ENCODE data around the genes EED and TMEM135.

DNA sequence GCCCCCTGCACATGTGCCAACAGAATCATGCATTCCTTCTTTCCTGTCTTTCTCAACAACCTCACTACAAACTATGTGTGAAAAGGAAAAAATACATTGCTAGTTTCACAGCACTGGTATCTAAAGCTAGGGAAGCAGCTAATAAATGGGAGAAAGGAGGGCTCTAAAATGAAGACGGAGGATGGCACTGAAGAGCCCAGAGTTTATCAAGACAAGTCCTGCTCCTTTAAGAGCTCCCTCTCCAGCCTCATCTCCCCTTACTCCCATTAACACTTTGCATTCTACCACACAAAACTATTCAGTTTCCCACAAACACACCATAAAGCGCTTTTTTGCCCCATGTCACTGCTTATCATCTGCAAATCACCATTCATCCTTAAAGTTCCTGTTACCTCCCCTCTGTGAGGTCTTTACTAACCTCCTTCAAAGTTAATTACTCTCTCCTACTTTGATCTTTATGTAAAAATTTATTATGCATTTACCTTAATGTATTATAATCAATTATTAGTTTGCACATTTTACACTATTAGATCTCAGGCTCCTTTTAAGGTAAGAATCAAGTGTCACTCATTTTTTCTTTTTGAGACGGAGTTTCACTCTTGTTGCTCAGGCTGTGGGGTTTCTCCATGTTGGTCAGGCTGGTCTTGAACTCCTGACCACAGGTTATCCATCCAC lies 14.5 kb downstream of the PICALM start:
- RRBS, result no CpG with 5 or more reads among the region's 3 CpGs

GRCh38 chr11:86064176-86064936 lies 4.5 kb downstream of the PICALM start:
- RRBS, result no CpG with 5 or more reads among the region's 5 CpGs

DNA sequence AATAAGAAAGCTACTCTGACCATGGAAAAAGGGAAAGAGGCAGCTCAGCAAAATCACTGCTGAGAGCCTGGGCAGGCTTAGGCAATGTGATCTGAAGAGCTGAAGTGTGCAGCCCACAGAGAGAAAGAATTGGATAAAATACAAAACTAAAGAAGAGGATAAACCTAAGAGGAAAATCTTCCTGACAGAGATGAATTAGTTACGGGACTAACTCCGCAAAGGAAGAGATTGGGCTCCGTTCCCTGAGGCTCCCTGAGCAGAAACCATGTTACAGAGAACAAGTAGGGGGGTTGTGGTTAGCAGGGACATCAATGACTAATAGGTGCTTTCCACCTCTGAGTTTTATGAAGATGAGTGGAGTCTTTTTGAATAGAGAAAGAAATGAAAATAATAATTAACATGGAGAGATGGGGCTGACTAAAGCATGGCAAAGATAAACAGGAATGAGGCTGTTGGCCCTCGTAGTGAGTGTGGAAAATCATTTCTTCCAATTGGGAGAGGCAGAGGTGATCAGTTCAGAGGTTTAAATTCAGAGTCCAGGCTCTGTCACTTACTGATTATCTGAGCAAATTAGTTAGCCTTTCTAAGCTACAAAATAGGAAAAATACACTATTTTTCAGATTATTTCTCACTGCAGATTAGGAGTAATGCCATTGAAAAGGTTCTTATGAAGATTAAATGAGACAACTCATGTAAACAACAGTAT lies 47.5 kb upstream of the PICALM start:
- RRBS, result no CpG with 5 or more reads among the region's 4 CpGs

DNA sequence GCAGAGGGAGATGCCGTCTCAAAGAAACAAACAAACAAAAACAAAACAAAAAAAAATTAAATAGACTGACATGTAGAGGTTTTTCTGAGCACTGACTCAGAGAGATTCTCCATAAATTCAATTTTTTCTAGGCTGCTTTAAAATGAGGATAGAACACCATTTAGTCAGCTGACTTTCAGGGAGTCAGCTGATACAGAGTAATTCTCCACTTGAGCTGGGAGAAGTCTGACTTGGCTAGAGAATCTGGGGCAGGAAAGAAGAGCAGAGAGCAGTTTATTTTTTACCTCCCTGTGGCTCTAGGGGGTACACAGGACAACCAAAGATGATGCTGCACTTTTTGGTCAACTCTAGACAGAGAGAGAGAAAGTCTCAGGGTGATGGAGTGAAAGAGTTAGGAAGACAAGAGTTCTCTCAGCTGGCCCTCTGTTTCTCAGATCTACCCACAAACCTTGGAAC lies 67.3 kb upstream of the EED start:
- RRBS, result no CpG with 5 or more reads among the region's 1 CpG

GRCh38 chr11:86244649-86245741 lies at the start of gene EED:
EED (plus strand) TSS chr11:86244753.
- RRBS, result 1% methylated on average over 9 of the region's 76 CpGs

- RRBS, result no CpG with 5 or more reads among the region's 1 CpG
Measured at GRCh38 chr11:86456490-86456802, 81.8 kb downstream of the CCDC81 start.

DNA sequence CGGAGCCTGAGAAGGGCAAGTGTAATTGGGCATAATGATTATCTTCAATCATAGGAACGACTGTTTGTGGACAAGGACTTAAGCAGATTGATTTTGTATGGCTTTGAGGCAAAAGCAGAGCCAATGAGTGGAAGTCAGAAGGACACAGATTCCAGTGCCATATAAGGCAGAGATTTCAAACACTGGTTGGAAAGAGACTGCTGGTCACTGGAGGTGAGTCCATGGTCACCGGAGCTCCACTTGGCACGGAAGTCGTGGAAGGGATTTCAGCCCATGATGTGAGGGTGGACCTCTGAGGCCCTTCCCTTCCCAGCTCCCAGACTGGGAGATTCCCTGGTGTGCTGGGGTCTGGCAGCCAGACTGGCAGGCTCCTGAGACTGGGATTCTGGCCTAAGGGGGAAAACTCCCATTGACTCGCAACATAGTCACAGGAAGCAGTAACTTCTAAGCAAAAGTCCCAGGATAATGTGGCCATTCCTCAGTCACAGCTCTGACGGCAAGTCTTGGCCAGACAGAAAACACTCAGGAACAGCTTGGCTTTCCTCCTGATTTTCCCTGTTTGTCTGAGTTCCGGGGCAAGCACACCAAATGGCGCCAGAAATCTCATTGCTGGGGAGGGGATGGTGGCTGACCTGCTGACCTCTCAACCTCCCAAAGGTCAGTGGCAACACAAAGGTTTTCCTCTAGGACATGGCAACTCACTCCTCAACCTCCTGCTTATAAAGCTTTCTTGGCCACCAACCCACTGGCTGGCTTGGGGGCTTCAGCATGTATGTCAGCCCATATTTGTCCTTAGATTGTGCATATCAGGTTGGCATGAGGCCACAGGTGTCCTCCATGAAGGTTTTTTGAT lies 99.4 kb downstream of the CCDC81 start:
- RRBS, result no CpG with 5 or more reads among the region's 9 CpGs

DNA sequence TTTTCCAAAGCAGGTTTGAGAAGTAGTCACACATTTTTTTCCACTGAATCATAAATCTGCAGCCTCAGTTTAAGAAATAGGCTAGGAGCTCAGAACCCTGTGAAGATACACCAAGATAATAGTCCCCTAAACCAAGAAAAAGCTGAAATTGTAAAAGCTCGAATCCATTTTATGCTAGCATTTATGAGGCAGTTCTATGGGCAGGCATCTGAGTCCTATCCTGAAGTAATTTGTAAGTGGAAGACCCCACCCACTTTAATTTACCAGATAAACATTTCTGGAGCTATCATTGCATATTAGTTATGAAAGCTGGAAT lies 149.6 kb downstream of the CCDC81 start:
- RRBS, result no CpG with 5 or more reads among the region's 1 CpG

DNA sequence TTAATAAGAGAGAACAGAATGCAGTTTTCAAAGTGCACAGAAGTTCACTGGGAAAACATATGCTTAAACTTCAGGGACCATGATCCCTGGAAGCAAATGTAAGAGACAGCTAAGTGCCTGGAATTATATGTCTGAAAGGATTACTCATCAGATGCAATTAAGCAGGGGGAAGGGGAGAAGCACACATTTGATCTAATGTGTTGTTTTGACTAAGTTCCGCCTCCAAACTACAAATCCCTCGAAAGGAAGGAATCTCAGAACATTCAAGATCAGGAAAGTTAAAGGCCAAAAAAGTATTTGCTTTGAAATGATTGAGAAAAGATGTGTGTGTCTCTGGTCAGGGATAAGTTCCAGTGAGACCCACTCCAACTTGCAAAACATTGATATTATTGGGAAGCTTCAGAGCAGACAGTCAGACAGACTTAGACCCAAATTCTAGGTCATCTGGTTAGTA lies 150.0 kb downstream of the CCDC81 start:
- RRBS, result no CpG with 5 or more reads among the region's 2 CpGs

DNA sequence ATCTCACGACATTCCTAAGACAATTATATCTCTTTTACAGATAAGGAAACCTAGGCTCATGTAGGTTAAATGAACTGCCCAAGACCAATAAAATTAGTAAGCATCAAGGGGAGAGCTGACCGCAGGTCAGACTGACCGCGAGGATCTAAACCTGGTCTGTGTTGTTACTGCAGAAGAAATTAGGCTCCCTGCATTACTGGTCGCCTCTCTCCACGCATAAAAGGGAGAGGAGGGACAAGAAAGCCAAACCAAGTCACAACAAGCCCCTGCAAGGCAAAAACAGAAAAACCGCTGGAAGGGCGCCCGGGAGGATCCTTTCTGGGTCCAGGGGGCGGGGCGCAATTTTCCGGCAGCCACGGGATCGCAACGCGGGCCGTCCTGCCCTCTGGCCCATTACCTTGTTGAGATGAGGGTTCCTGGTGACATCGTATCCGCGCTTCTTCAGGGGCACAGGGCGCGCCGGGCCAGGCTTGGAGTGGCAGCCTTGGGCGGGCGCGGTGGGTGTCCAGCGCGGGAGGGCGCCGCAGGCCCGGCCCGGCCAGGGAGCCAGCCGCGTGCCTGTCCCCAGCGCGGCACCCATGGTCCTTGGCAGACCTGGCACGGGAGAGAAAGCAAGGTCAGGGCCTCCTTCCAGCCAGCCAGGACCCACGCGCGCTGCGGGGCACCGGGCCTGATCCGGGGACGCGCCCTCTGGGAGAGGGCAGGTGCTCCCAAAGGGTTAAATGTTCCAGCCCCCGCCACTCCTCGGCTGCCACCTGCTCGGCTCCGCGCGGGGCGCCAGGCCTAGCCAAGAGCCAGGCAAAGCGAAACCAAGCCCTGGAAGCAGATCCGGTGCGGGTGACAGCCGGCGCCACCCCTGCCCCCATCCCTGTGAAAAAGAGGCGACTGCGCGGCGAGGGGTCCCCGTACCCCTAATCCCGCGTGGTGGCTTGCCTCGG lies 128.7 kb upstream of the PRSS23 start:
- RRBS, result 2% methylated on average over 19 of the region's 65 CpGs

GRCh38 chr11:86675991-86676239 lies 124.4 kb upstream of the PRSS23 start:
- RRBS, result no CpG with 5 or more reads among the region's 1 CpG

- RRBS, result no CpG with 5 or more reads among the region's 4 CpGs
Measured at GRCh38 chr11:86805718-86806478, 5.6 kb downstream of the PRSS23 start.

DNA sequence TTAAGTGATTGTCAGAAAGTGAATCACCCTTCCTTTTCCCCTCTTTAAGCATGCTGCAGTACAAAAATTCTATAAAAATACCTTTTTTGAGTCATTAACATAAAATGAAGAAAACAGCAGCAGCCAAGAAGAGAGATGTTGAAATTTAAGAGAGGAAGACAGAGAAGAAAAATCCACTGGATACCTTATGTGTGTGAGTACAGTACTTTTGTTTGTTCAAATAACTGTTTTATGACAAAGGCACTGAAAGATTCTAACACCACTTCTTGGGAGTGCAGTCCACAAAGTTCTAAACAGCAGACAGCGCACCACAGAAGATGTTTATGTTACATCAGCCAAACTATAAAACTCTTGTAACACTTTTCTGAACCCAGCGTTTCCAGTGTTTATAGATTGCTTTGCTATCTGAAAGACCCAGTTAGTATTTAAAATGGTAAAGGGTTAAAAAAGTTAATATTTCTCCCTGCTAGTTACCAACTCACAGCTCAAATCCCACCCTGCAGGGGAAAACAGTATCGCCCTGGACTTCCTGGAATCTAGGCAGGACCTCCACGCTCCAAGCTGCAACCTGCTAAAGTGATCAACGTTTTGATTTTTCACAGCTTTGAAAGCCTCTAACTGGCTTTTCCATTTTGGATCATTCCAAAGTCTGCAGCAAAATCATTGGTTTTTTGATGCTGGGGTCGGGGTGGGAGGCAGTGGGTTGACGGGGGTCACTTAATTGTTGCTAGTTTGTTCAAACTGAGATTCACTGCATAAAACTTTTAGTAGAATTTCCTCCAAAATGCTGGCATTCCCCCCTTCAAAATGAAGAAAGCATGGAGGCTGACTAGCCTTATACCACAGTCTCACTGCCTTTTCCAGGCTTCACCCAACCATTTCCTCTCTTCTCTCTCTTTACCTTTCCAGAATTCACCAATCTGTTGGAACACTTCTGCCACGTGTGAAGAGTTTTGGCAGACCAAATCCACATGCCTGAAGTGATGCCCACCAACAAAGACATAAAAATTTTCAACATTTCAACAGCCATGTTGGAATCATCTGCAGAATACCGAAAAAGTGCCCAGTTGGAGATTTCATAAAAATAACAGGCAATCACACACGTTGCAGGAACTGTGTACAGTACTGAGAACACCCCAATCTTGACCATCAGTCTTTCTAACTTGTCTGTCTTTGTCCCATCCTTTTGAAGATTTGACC lies 4.5 kb downstream of the FZD4 start:
- RRBS, result no CpG with 5 or more reads among the region's 10 CpGs

DNA sequence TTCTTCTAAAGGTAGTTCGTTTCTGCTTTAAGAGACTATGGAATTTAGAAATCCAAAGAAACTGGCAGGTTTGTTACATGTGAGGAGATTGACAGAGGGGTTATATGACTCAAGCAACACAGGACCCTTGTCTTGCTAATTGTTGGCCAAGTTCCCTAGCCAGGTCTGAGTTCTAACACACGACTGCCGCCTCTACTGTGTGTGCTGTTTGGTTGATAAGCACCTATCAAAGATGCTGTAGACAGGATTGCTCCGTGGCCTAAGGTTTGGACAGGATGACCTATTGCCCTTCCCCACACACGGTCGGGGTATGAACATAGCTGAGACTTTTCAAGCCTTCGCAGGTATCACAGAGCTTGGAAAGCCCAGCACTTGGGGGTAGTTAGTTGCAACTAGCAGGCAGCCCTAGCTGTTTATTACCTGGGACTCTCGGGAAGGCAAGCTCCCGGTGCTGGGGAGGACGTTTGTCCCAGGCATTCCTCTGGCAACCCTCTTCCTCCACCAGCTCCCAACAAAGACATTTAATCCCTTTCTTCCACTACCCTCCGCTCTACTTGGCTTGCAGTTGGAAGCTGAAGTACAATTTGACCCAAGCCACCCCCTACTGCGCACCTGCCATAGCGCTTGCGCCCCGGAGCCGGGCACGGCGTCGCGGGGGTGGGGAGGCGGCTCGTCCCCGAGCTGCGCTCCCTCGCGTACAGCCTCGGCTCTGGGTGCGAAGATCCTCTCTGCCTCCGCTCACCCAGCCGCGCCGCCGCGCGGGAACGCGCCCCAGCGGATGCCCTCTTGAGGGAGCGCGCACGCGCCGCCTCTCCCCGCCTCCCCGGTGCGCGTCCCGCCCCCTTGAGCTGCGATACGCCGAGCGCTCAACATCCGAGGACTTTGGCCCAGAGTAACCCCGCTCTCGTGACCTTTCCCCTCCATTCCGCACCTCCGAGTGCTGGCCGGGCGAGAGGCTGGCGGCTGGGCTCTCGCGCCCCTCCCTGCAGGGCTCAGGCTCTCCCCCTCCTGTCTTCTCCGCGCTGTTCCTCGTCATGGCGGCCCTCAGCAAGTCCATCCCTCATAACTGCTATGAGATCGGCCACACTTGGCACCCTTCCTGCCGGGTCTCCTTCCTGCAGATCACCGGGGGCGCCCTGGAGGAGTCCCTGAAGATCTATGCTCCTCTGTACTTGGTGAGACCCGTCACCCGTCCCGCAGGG lies at the start of gene TMEM135:
TMEM135 (plus strand) TSS at position 923 of the 1,202 bp plus-strand sequence.
- RRBS, result under 1% methylated on average over 3 of the region's 73 CpGs

- RRBS, result no CpG with 5 or more reads among the region's 5 CpGs
Measured at GRCh38 chr11:87179727-87180318, 142.1 kb downstream of the TMEM135 start.

DNA sequence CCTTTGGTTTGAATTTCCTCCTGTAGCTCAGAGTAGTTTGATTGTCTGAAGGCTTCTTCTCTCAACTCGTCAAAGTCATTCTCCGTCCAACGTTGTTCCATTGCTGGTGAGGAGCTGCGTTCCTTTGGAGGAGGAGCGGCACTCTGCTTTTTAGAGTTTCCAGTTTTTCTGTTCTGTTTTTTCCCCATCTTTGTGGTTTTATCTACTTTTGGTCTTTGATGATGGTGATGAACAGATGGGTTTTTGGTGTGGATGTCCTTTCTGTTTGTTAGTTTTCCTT lies 209.0 kb downstream of the TMEM135 start:
- RRBS, result no CpG with 5 or more reads among the region's 5 CpGs

- RRBS, result no CpG with 5 or more reads among the region's 16 CpGs
Measured at GRCh38 chr11:89294153-89294737, 116.6 kb downstream of the TYR start.

DNA sequence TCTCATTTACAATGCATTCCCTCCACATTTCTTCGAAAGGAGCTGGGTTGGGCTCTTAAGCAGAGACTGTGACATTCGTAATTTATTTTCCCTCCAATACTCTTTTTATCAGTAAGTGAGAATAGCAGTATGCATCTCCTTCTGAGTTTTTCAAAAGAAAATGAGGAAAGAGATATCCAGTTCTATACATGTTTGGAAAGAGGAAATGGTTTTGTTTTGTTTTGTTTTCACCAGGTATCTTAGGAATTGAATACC lies 74.1 kb downstream of the NOX4 start:
- RRBS, result no CpG with 5 or more reads among the region's 2 CpGs